Endometrial microvascular endothelial cells (primary cell): ENCODE measurements around the genes MEIKIN and ACSL6.

- RAMPAGE, long total RNA, result no peak
Observed at GRCh38 chr5:131069343-131069588, 95.8 kb downstream of the HINT1 start.

DNA sequence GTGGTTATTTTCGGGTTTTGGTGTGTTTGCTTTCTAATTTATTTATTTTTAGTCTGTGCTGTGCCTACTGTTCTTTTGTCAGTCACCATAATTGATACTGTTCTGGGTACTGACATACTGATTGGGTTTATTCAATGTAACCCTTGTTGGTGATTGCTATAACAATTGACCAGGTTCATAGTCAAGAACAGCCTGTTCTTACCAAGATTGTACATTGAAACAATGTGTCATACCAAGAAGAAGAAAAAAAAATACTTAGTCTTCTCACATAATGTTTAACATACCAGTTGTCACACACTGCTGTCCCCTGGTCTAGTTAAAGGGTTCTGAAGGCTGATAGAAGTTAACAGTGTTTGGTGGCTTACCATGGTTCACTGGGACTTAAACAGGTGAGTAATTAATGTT is 18.6 kb upstream of the CDC42SE2 start:
- RAMPAGE, long total RNA, result no peak

DNA sequence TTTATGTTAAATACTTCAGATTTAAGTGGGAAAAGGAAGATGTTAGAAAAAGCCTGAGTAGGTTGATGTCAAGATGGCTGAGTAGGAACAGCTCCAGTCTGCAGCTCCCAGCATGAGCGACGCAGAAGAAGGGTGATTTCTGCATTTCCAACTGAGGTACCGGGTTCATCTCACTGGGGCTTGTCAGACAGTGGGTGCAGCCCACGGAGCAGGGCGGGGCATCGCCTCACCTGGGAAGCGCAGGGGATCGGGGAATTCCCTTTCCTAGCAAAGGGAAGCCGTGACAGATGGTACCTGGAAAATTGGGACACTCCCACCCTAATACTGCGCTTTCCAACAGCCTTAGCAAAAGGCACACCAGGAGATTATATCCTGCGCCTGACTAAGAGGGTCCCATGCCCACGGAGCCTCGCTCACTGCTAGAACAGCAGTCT is 80.1 kb downstream of the CDC42SE2 start:
- RAMPAGE, long total RNA, result no peak

- RAMPAGE, long total RNA, result no peak
Observed at GRCh38 chr5:131348512-131349046, 84.7 kb downstream of the CDC42SE2 start.

DNA sequence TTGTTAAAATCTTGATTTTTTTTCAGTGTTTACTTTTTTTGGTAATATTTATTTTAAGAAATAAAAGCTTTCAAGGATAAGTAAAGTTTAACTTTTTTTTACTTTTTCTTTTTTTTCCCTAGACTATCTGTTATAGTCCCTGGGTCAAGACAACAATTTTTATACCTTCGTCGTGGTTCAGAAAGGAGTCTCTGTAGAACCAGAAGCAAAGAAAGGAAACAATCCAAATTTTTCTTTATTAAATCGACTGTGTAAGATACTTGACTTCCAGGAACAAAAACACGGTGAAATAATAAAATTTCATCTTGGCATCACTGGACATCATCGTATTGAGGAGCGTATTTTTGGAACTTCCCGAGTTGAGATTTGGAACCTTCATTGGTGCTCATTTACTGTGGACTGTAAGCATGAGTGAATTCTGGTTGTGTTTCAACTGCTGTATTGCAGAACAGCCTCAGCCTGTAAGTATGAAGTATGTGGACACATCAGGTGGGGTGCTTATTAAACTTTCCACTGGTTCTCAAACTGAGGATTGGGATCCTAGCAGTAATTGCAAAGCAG is 95.3 kb downstream of the CDC42SE2 start:
- RAMPAGE, long total RNA, result no peak

DNA sequence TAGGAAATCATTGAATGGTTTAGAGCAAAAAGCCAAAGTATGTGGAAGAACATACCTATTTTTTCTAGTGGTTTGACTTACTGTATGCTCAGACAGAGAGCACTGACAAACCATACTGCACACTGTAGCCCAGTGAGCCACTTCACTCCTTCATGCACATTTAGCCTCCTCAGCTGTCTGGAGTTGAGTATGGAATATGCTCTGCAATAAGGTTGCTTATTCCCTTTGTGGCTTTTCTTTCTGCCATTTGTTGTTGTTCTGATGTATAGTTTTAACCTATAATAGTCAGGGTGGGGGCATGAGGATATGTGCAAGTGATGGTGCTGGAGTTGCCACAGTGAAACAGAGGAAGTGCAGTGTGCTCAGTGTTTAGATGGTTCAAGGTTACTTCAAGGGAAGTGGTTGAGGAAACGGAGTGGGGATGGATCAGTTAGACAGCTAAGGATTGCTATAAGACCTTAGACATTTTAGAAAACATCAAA is 100.7 kb downstream of the CDC42SE2 start:
- RAMPAGE, long total RNA, result no peak

GRCh38 chr5:131395226-131396161 is 131.6 kb downstream of the CDC42SE2 start:
- RAMPAGE, long total RNA, result no peak

GRCh38 chr5:131573010-131573663 is 61.9 kb downstream of the RAPGEF6 start:
- RAMPAGE, long total RNA, result no peak

DNA sequence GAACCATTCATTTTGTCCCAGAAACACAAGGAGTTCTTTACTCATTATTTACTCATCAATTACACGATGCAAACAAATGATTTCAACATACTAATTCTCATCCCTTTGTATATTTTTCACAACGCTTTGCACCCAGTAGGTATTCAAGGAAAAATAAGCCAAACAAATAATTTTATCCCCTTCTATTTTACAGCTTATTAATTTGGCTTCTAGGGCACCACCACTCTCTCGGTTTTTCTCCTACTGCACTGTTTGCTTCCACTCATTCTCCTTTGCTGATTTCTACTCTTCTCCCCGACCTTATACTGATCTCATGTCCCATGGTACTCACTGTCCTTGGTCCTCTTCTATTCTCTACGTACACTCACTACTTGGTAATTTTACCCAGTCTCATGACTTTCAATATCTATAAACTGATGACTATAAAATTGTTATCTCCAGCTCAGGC is 4.2 kb downstream of the RAPGEF6 start:
- RAMPAGE, long total RNA, result no peak

DNA sequence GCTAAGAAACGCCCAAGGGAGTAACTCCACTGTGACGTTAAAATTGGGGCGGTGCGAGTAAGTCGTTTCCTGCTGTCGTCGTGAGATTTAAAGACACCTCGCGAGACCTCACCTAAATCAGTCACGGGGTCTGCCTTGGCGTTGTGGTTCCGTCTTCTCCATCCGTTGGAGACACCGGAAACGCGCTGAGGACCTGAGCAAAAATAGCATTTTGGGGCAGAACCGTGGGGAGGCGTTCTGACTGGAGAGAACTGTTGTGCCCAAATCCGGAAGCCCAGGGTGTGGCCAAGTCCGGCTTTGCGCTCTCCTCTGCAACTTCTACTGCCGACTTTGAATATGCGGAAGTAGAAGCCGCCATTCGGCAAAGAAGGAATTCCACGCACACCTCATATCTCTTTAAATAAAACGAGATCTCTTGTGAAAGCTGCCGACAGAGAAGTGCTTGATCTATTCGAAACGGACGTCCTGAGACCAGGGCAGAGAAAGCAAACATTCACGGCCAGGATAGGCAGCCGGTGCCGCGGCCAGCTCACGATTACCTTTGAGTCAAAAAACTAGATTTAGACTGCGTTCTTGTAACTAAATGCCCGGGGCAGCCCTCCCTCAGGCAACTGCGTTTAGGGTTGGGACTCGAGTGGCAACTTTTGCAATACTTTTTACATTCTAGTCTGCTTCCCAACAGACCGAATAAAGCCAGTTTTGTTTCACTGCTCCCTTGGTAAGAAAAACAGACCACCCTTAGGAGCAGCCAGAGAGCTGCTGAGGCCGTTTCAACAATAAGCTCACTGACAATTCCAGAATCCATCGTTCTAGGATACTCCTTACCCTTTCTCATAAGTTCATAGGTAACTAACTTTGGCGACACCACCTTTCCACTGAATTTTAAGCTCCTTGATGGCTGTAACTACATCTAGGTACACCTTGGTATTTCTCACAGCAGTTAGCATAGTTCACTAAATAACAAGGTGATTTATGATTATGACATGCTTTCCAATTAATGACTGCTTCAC is 555 bp upstream of the RAPGEF6 start:
- RAMPAGE, long total RNA, result no peak

- RAMPAGE, long total RNA, result no peak
Observed at GRCh38 chr5:131636289-131636592, 1.2 kb upstream of the RAPGEF6 start.

- RAMPAGE, long total RNA, result no peak
Observed at GRCh38 chr5:131732443-131732813, 64.4 kb downstream of the FNIP1 start.

DNA sequence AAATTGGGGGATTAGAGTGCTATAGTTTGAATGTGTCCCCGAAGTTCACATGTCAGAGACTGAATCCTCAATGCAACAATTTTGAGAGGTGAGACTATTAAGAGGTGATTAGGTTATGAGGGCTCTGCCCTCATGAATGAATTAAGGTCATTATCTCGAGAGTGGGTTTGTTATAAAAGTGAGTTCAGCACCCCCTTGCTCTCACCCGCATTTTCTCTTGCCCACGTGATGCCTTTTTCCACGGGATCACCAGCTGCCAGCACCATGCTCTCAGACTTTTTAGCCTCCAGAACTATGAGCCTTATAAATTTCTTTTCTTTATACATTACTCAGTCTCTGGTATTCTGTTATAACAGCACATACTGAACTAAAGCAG is 10.3 kb downstream of the FNIP1 start:
- RAMPAGE, long total RNA, result no peak

DNA sequence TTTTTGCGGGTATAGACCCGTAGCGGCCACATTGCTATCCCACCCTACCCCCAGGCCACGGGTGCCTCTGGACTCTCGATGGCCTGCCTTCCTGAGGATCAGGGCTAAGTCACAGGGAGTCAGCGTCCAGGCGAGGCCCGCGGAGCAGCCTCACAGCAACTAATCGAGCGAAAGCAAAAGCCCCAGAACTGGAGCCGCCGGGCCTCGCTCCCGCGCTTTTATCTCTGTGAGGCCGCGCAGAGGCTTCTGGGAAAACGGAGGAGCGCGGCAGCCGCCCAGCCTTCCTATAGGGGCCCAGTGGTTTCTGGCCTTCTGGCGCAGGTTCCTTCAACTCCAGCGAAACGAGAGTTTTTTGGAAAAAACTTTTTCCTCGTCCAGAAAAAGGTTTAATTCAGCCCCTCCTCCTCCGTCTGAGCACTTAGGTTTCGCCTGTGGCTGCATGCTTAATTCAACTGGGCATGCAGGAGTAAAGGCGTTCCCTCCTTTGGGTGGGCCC is at the start of gene MEIKIN:
Gene MEIKIN (minus strand): TSS at position 190 of the 496 bp plus-strand sequence.
- RAMPAGE, long total RNA, result no peak

- RAMPAGE, long total RNA, result no peak
Observed at GRCh38 chr5:132011431-132012541, at the start of gene ACSL6. Gene ACSL6, minus strand, starts transcription at chr5:132011658.

DNA sequence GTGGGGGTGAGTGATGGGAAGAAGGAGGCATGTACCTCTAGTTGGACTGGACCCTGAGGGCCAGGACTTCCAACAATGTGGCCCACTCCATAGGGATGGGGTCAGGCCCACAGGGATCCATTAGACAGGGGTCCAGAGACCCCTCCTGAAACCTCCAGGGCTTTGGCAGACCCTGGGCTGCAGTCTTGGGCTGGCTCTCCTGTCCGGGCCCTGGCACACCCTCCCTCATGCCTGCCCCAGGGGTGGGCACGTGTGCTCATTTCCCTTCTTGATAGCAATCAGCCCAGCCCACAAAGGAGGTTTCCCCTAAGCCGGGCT is 4.2 kb upstream of the IL3 start:
- RAMPAGE, long total RNA, result no peak

DNA sequence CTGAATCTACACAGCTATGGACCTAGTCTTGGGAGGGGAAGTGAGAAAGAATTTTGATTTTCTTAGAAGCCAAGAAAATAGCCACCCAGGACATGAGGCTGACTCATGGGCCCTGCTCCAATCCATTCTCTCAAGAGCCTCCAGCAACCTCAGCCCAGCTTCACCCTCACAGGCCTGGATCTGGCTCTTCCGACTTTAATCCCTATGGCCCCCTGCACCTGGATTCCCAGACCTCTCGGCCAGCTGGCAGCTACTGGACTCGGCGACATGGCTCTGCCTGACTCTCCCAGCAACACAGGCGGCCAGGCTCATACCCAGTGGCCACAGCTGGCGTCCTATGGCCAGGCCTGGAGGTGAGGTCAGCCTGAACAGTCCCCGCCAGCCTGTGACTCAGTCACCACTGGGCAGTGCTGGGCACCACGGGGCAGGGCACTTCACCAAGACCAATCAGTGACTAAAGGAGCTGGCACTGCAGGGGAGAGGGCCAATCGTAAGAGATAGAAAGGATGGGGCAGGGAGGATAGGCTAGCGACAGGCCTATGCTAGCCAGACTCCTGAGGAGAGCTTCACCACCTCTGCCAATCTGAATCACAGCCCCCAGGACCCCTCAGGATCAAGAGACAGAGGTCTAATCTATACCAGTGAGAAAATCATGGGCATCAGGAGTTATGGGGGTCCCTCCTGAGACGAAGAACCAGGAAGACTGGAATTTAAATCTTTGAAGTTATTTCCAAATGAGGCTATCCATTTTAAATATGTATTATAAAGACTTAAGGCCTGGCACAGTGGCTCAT is 6.1 kb upstream of the PDLIM4 start:
- RAMPAGE, long total RNA, result no peak

DNA sequence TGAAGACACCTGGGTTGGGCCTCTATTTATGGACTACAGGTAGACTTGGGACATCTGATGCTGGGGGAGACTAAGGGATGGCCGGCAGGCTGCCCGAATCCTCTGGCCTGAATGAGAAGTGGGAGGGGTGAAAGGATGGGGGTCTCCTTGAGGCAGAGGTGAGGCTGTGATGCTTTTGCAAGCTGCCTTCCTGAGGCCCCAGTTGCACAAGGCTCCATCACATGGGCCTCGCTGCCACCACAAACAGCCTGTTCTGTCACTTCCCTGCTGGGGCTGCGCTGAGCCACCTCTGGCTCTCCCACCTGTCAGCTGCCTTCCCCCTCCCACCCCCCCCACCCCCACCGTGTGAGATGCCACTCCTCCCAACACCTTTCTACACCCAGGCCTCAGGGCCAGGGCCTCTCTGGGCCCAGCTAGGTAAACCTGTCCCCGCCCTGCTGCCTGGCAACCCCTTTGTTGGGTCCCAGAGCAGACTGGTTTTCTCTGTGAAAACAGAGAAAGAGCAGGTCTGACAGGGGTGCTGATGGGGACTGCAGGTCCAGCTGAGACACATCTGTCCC is 4.5 kb upstream of the PDLIM4 start:
- RAMPAGE, long total RNA, result no peak

GRCh38 chr5:132260671-132261205 is 3.2 kb downstream of the PDLIM4 start:
- RAMPAGE, long total RNA, result no peak

- RAMPAGE, long total RNA, result no peak
Observed at GRCh38 chr5:132310061-132310769, 16.0 kb downstream of the SLC22A4 start.